Skeletal muscle tissue (tissue), 7 donors: ENCODE measurements around a stretch of chr5.

DNA sequence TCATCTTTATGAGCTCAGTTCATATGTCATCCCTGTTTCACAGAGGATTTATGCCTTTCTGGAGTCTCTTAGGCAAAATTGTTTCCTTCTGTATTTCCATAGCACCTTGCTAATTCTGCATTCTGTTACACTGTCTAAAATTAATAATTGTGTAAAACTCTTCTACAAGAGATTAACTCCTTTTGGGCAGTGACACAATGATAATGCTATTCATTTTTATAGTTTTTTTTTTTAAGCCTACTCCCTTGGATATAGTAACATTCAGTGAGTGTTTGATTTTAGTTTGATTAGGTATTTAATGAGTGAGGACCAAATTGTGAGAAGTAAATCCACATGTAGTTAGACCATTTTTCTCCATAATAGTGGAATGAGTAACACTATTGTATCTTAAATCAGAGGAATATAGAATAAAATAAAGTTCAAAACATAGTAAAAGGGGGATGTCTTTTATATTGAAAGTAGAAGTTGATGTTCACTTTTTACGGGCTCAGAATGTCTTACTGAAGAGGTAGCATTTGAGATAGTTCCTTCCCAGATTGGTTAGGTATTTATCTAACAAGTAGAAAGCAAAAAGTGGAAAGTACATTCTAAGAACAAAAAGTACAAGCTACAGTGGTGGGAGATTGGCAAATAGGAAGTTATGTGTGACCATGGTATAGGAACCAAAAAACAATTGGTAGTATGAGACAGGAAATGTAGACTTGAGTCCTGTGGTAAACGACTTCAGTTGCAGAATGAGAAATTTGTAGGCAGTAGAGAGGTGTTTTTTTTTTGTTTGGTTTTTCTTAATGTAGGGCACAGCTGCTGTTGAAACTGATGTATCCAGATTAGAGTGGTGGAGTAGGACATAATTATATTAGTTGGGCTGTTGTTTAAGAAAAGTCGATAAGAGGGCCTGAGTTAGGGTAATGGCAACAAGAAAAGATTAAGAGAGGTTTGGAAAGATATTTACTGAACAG is 72.3 kb downstream of the CCNH start:
- PRO-cap, 3 experiments: no peak in any of the 3 experiments
- RAMPAGE, long total RNA: no peak
- RRBS, 2 experiments: no CpG with 5 or more reads among the region's 3 CpGs

DNA sequence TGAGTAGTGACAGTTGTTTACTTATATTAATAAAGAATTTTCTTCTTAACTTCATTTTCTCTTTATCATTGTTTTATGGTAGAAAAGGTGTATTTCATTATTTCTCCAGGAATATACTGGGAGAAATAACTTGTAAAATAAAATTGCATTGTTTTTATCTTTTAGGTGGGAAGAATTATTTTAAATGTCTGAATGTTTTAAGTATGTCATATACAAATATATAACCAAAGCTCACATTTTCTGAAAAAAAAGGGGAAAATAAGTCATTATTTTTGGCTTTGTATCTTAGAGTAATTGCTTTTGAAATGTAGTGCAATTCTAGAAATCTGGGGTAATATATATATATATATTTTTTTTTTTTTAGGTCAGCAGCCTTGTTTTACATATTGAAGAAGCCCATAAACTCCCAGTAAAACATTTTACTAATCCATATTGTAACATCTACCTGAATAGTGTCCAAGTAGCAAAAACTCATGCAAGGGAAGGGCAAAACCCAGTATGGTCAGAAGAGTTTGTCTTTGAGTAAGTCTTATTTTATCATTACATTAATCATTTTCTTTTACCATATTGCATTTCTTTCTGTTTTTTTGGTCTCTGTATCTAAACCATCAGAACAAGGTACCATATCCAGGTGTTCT is 38.8 kb downstream of the CCNH start:
- PRO-cap, 3 experiments: no peak in any of the 3 experiments
- RAMPAGE, long total RNA: no peak

DNA sequence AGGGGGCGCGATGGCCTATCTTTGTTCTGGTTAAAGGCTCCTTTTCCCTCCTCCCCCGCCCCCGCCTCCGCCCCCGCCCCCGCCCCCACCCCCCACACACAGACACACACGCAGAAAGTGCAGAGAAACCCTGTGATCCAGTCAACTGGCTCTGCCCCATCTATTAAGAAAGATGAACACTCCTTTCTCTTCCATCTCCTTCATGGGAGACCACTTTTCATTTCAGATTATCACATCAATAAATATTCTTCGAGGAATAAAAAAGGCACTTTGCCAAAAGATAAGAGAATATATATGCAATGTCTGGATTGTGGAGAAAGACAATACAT is 127.0 kb downstream of the TMEM161B start:
- PRO-cap, 3 experiments: no peak in any of the 3 experiments
- RAMPAGE, long total RNA: no peak
- RRBS, 2 experiments: no CpG with 5 or more reads among the region's 9 CpGs

GRCh38 chr5:88143132-88143674 is 125.4 kb downstream of the TMEM161B start:
- PRO-cap, 3 experiments: peak in 2 of 3 experiments; most common minus-strand start chr5:88143543 (in 2)
- RAMPAGE, long total RNA: no peak
- RRBS, 2 experiments: no CpG with 5 or more reads among the region's 16 CpGs

- PRO-cap, 3 experiments: no peak in any of the 3 experiments
- RAMPAGE, long total RNA: no peak
- RRBS, 2 experiments: 1 to 3% methylated on average over 7 of the region's 47 CpGs
Measured at GRCh38 chr5:88690651-88691505, 192.1 kb downstream of the MEF2C start.

- PRO-cap, 3 experiments: no peak in any of the 3 experiments
- RAMPAGE, long total RNA: no peak
- RRBS, 2 experiments: no CpG with 5 or more reads among the region's 2 CpGs
Measured at GRCh38 chr5:88785397-88785825, 97.6 kb downstream of the MEF2C start.

DNA sequence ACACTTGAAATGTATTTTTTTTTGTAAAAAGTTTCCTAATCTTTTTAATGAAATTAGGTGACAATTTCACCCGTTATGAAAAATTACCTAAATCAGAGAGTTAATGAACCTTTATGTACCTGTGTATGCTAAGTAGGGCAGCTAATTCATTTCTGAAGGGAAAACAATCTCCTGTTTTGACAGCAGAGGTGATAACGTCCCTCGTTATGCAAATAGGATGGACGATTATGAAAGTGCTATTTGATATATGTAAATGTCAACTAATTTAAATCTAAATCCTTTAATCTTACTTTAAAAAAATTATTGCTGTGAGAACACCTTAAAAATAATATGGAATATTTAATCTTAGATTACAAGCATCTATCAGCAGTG is 58.8 kb downstream of the MEF2C start:
- PRO-cap, 3 experiments: no peak in any of the 3 experiments
- RAMPAGE, long total RNA: no peak
- RRBS, 2 experiments: no CpG with 5 or more reads among the region's 4 CpGs

- PRO-cap, 3 experiments: peak in 1 of 3 experiments; most common minus-strand start chr5:88825394 (in 1)
- RAMPAGE, long total RNA: no peak
- RRBS, 2 experiments: no CpG with 5 or more reads among the region's 1 CpG
Measured at GRCh38 chr5:88825261-88825549, 57.8 kb downstream of the MEF2C start.

- PRO-cap, 3 experiments: no peak in any of the 3 experiments
- RAMPAGE, long total RNA: no peak
- RRBS, 2 experiments: no CpG with 5 or more reads among the region's 5 CpGs
Measured at GRCh38 chr5:88825550-88826171, 57.3 kb downstream of the MEF2C start.

DNA sequence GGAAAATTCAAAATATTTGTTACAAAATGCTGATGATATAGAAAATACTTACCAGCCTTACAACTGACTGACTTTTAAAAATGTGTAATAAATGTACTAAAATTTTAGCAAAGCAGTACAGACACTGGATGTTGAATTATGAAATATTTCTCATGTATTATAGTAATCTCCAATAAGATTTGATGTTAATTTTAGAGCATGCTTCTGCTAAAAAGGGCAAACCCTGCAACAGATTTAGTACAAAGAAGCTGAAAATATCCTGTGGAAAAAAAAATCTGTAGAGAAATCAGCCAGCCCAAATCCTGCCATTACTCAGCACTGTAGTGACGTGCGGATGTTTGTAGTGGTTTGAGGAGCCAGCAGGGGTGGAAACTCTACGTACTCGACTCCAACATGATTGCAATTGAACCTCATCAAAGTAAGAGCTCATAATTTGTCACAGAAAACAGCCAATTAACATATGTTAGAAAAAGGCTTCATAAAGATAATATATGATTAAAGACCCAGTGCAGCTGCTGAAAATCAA is 49.7 kb downstream of the MEF2C start:
- PRO-cap, 3 experiments: no peak in any of the 3 experiments
- RAMPAGE, long total RNA: no peak
- RRBS, 2 experiments: no CpG with 5 or more reads among the region's 4 CpGs

GRCh38 chr5:88833711-88834218 is 49.2 kb downstream of the MEF2C start:
- PRO-cap, 3 experiments: no peak in any of the 3 experiments
- RAMPAGE, long total RNA: no peak
- RRBS, 2 experiments: no CpG with 5 or more reads among the region's 3 CpGs

- PRO-cap, 3 experiments: no peak in any of the 3 experiments
- RAMPAGE, long total RNA: no peak
- RRBS, 2 experiments: no CpG with 5 or more reads among the region's 4 CpGs
Measured at GRCh38 chr5:88942848-88943202, 59.8 kb upstream of the MEF2C start.

DNA sequence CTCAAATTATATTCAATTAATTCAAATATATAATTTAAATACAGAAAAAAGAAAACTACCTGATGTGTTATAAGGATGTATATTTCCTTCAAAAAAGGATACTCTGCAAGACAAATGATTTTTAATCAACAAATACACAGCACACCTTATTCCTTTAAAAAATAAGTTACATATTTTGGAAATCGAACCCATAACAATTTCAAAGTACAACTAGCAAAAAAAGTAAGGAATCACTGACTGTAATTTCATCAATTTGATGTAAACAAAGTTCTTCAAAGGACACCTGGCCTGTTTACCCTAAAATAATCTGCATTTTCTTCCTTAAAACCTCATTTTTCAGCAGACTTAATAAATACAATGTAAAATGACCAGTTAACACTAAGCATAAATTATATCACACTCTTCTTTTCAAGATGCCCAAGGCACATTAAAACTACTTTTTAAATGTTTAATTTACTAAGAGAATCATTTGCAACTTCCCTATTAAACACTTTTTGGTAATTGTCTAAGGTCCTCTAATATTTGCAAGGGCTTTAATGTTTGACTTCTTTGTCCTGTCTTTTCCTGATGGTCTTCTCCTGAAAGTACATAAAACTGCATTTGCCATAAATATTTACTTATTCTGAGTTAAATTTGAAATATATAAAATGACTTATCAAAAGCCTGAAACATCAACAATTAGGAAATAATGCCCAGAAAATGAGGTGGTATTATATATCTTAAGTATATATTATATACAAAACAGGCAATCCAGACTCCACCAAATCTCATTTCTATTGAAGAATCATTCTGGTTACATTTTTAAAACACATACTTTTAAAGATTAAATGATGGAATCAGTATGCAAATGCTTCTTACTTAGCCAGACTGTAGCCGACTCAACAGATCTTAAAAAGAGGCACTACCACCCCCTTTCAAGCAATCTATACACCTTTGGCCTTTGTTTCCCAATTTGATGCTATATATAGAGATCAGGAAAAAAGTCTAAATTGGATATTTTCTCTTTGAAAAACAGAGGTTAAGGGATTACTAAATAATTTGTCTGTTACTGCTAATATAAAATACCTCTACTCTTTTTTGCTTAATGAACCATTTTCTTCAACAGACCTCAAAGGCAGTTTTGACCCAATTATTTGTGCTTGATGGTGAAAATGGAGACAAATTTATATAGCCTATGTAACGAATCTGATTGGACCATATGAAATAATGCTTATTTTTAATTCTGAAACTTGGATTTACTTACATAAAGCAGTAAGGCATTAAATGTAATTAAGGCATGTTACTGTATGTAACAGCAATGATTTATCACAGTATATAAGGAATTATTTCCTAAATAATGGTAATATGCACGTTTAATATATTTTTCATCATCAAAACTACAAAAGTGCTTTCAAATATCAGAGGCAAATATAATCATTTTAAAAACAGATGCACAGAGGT is 12.2 kb downstream of the LYSMD3 start:
- PRO-cap, 3 experiments: no peak in any of the 3 experiments
- RAMPAGE, long total RNA: no peak
- RRBS, 2 experiments: no CpG with 5 or more reads among the region's 4 CpGs

DNA sequence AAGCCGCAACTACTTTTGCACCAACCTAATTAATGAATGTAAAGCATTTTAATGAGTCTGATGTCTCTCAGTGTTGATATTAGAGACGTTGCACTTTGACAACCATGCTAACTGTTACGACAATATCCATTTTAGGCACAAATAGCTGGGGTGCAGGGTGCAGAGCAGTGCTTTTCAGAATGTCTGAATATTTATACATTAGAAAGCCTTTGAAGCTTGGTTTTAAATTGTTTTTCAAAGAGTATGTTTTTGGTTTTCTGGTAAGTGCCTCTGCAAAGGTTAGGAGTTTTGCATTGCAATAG is 1.0 kb upstream of the LYSMD3 start:
- PRO-cap, 3 experiments: no peak in any of the 3 experiments
- RAMPAGE, long total RNA: no peak
- RRBS, 2 experiments: no CpG with 5 or more reads among the region's 3 CpGs

DNA sequence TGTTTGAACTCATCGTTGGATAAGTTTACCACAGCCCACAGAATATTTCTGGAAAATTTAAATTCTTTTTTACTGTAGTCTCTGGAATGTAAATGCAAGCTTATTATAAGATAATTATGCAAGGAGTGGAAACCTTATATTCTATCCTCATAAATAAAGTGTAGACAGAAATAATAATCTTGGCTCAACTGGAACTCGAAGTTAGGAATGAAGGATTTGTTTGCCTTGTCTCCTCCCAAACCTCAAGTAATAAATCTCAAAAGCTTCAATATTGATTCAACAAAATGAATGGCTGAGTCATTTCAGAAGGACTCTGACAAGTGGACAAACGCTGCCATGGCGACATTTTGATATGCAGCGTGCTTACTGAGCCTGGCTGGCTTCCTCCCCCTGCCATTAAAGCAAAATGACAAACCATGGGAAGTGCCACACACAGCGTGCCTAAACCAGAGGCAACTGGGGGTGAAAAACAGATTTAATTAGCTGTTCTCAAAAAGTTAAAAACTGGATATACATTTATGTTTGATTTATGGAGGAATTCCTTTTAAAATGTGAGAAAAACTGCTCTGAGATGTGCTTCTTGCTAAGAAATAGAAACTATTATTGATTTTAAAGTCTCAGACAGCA is 10.5 kb upstream of the ADGRV1 start:
- PRO-cap, 3 experiments: no peak in any of the 3 experiments
- RAMPAGE, long total RNA: no peak
- RRBS, 2 experiments: no CpG with 5 or more reads among the region's 6 CpGs

GRCh38 chr5:90644695-90645599 is 86.3 kb downstream of the ADGRV1 start:
- PRO-cap, 3 experiments: no peak in any of the 3 experiments
- RAMPAGE, long total RNA: no peak
- RRBS, 2 experiments: no CpG with 5 or more reads among the region's 9 CpGs

DNA sequence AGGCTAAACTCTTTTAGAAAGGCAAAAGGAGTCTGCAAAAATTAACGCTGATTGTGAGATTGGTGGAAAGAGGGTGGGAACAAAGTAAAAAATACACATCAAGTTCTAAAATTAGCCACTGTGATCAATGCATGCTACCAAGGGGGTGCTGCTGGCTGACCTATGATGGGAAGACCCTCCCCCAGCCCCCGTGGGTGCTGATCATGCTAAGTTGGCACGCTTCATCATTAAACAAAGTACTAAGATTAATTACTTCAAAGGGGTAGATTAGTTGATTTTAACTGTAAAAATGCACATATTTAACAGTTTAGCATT is 356.9 kb downstream of the ADGRV1 start:
- PRO-cap, 3 experiments: no peak in any of the 3 experiments
- RAMPAGE, long total RNA: no peak
- RRBS, 2 experiments: no CpG with 5 or more reads among the region's 3 CpGs

GRCh38 chr5:90964997-90965721 is 406.6 kb downstream of the ADGRV1 start:
- PRO-cap, 3 experiments: no peak in any of the 3 experiments
- RAMPAGE, long total RNA: no peak
- RRBS, 2 experiments: no CpG with 5 or more reads among the region's 7 CpGs

DNA sequence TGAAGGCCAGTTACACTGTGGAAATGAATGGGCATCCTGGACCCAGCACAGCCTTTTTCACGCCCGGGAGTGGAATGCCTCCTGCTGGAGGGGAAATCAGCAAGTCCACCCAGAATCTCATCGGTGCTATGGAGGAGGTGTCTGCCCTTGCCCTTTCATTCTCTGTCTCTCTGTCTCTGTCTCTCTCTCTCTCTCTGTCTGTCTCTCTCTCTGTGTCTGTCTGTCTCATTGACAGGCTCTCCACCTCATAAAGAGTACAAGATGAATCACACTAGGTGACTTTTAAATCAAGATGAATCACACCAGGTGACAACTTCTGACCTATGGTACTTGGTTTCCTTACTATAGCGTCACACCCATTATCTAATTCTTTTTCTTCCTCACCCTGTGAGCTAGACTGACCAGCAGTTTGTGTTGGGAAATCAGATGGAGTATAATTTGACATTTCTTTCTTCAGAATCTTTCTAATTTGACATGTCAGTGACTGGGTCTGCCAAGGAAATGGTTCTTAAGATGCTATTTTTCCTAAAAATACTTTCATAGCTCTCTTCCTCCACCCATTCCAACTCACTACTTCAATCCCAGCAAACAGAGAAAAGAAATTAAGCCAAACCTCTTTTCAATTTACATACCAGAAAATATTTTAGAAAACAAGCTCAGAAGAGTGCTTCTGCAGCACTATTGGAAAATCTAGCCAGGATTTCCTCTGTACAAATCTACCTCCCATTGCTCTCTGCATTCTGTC is 232.9 kb downstream of the ARRDC3 start:
- PRO-cap, 3 experiments: no peak in any of the 3 experiments
- RAMPAGE, long total RNA: no peak
- RRBS, 2 experiments: no CpG with 5 or more reads among the region's 4 CpGs

DNA sequence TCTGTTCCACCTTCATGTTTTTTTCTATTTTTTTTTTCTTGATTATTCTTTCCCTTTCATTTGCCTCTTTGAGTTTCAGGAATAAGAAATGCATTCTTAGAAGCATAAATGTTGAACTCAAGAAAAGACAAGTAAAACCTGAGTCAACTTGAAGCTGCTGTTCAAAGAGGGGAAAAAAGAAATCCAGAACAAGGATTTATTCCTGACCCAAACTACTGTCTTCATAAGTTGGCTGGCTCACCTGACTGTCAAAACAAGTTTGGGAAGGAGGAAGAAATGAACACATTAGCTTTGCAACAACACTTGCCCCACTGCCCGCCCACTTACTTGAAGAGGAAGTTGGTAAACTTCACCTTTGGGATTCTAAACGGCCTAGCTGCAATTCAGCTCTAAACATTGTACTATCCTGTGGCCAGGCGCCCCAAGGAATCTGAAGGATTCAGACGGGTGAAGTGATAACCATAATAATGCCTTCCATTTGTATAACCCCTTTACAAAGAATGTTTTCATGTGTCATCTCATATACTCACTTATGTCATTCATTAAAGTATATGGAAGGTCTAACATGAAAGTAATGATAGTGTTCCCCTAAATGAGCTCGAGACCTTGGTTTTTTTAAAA is 199.4 kb downstream of the ARRDC3 start:
- PRO-cap, 3 experiments: peak in 1 of 3 experiments; most common minus-strand start position 250 of the sequence (in 1)
- RAMPAGE, long total RNA: no peak
- RRBS, 2 experiments: no CpG with 5 or more reads among the region's 5 CpGs